ENCODE measurements around a stretch of chr4.

- RRBS, result 78% methylated on average over 3 of the region's 12 CpGs
Observed at GRCh38 chr4:2791880-2792657, 816 bp upstream of the SH3BP2 start.

GRCh38 chr4:2797588-2798337 is 4.9 kb downstream of the SH3BP2 start:
- RRBS, result no CpG with 5 or more reads among the region's 23 CpGs

- RRBS, result no CpG with 5 or more reads among the region's 10 CpGs
Observed at GRCh38 chr4:2803519-2804094, 10.7 kb downstream of the SH3BP2 start.

- RRBS, result no CpG with 5 or more reads among the region's 3 CpGs
Observed at GRCh38 chr4:2819646-2820037, 24.0 kb upstream of the ADD1 start.

DNA sequence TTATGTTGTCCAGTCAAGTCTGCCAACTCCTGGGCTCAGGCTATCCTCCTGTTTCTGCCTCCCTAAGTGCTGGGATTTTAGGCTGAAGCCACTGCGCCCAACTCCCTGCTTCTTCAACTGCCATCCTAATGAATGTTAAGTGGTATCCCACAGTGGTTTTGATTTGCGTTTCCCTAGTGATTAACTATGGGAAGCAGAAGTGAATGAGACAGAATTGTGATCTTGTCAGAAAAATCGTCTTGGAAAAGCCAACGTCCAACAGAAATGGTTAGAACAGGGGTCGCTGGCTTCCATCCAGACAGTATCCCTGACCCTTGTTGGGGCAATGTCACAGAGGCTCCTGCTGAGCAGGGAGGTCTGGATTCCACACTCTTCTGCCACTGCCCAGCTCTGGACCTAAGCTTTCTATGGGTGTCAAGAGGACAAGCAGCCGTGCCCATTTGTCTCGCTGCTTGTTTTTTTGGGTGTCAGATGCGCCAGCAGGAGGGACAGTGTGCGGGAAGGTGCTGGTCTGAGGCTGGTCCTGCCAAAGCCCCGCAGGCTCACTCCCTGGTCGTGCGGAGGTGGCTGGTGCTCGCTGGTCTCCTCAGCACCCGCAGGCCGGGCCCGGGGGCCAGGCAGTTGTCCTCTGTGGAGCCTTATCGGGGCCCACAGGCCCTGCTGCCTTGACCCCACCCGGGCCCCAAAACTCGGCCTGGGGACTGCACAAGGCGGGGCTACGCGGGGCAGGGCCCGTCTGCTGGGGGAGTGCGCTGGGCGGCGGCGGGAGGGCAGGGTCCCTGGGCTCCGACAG is 697 bp upstream of the ADD1 start:
- RRBS, result 6% methylated on average over 3 of the region's 28 CpGs

- RRBS, result no CpG with 5 or more reads among the region's 7 CpGs
Observed at GRCh38 chr4:2898057-2898659, 36.5 kb downstream of the MFSD10 start.

GRCh38 chr4:2914805-2915043 is 19.9 kb downstream of the MFSD10 start:
- RRBS, result no CpG with 5 or more reads among the region's 7 CpGs

DNA sequence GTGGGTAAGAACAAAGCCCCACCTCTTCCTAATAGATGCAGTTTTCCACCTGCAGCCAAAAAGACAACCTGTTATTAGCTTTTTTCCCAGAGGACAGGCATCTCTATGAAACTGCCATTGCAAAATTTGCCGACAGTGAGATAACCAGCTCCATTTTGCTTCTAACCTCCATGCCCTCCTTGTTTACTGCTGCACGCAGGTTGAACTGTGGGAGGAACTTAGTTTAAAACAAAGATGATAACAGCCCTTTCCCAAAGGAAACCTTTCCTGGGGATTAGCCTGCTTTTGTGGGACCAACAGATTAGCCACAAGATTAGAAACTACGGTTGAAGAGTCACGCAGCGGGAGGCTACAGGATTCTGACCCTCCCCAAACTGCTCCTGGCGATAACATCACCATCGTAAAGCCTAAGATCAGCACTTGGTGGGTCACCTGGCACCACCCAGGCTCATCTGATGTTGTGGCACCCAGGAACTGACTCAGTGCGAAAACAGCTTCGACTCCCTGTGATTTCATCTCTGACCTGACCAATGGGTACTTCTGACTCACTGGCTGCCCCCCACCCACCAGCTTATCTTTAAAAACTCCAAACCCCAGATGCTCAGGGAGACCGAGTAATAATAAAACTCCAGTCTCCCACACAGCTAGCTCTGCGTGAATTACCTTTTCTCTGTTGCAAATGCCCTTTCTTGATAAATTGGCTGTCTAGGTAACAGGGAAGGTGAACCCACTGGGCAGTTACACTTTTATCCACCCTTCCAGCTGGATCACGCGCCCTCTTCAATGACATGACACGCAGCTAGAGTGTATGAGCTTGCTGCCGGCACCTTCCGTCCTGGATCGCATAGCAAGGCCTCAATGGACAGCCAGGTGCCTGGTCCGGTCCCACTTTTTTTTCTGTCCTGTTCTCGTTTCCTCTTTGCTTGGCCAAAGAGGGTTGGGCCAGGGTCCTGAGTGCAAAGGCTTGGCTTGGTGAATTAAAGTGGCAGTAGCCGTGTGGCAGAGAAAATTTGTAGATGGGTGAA is 1.4 kb upstream of the MFSD10 start:
- RRBS, result 90% methylated on average over 4 of the region's 20 CpGs

DNA sequence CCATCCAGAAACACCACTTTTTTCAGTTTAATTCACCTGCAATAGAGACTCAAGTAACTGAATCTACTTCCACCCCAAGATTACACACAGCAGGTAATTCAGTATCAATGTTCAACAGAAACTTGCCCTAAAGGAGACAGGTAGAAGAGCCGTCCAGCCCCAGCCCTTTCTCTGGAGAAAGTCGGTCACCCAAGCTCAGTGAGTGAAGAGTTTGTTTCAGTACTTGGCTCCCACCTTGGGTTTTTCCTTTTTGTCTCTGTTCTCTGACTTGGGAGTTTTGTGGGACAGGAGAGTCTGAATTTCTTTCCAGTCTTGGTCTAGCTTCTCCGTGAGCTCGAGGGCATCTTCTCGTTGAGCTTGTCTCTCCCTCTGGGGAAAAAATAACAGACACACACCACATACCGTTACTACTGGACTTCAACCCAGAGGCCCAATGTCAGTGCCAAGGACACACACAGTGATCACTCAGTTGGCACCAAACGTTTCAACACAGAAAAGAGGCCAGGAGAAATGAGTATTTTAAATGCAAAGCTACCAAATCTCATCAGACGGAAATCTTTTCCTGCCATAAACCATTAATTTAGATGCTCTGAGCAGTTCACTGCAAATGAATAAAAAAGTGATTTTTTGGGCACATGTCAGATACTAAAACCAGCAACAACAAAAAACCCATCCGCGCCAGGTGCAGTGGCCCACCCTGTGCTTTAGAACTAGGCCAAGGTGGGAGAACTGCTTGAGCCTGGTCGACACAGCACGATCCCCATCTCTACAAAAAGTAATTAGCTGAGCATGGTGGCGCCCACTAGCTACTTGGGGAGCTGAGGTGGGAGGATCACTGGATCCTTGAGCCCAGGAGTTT is 9.7 kb downstream of the NOP14 start:
- RRBS, result no CpG with 5 or more reads among the region's 13 CpGs

- RRBS, result no CpG with 5 or more reads among the region's 17 CpGs
Observed at GRCh38 chr4:3040346-3040981, 34.0 kb upstream of the HTT start.

- RRBS, result no CpG with 5 or more reads among the region's 5 CpGs
Observed at GRCh38 chr4:3082609-3083025, 8.1 kb downstream of the HTT start.

GRCh38 chr4:3115868-3116429 is 41.5 kb downstream of the HTT start:
- RRBS, result no CpG with 5 or more reads among the region's 12 CpGs

GRCh38 chr4:3299326-3299977 is 6.6 kb downstream of the RGS12 start:
- RRBS, result no CpG with 5 or more reads among the region's 8 CpGs

DNA sequence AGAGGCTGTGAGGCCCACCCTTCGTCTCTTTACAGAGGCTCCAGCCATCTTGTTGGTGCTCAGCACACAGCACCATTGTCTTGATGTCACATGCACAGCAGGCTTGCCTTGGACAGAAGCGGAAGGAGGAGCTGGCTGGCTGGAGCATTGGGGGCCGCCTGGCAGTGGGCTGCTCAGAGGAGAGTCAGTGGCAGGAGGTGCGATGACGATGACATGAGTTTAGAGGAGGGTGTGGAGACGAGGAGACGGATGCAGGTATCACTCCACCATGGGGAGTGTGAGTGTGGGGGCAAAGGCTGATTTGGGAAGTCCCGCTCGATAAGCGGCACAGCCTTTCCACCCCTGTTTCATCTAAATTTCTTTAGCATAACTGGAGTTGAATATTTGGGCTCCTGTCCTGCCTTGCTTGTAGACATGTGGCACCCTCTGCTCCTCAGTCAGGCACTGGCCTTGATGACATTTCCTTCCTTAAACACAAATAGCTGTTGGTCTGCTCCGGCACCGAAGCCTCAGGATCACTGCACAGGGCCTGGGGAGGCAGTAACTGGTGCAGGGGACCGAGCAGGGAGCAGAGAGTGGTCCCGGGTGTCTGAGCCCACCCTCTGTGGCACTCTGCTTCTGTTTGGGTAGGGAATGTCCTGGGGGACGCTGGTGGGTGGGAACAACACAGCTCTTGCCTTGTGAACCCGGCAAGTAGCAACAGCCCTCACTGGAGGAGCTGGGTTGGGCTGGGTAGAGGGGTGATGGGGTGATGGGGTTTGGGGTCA is 13.5 kb downstream of the RGS12 start:
- RRBS, result 72% methylated on average over 5 of the region's 16 CpGs

DNA sequence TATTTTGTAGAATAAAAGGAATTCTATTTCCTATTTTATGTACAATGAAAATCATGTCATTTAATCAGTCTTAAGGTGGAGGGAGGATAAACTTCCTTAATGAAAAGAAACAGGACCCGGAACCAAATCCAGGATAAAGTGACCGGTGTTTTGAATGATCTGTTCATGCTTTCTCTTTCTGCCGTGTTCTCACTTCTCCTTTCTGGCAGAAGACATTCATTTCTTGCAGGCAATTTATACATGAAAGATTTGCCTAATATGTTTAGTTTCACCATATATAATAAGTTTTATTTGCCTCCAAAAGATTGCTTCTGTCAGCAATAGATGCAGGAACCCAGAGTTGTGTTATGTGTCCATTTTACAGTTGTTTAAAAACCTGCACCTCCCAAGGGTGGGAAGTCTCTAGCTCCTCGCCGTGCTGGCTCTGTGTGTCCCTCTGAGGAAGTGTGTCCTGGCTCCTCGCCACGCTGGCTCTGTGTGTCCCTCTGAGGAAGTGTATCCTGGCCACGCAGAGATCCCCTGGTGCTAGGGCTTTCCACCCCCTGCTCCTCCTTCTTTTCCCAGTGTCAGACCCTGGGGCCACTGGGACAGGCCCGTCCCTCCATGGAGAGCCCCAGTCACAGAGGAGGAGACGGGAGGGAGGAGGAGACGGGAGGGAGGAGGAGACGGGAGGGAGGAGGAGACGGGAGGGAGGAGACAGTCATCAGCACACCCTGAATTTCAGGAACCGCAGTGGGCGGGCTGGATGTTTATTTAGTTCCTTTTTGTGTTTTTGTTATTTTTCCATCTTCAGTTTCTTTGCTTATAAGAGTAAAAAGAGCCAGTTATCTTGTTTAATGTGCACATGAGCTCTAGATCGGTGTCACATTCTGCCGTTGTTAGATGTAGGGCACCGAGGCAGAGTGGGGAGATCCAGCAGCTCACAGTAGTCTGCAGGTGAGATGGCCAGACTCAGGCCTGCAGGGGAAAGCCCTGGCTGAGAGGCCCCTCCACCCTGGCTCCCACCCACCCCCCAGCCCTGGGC is 53.9 kb upstream of the HGFAC start:
- RRBS, result no CpG with 5 or more reads among the region's 18 CpGs

DNA sequence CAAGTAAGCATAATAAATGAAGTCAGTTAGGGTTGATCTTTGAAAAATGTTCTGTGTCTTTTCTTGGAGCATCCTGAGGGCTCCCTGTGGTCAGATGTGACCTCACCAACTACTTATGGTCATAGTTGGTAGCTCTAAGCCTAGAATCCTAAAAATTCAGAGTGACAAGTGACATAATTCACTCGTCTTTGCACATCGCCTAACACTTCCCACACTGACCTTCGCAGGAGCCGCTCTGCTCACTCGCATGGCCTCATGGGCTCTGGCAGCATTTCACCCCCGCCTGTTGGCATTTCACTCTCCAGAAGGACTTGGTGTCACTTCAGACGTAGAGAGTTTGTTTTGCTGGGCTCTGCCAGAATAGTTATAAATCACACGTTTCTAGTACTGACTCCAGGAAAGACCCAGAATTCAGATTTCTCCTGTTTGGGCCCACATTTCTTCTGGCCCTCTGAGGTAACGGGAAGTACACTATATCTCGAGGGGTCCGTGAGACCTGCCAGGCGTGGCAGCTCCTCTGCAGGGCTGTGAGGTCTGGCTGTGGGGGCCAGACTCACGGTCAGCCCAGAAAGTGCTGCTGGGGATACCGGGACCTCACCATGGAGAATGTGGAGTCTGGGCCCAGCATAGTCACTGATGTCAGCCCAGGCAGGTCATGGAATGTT is 38.8 kb upstream of the HGFAC start:
- RRBS, result no CpG with 5 or more reads among the region's 14 CpGs

DNA sequence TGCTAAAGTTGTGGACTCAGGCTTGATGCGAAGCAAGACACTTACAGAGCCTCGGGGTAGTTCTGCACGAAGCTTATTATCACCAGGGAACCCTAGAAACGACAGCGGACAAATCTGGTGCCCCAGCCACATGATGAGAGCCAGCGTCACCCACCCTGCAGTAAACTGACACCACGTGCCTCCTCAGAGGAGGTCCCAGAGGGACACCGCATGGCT is 36.7 kb upstream of the HGFAC start:
- RRBS, result no CpG with 5 or more reads among the region's 8 CpGs

DNA sequence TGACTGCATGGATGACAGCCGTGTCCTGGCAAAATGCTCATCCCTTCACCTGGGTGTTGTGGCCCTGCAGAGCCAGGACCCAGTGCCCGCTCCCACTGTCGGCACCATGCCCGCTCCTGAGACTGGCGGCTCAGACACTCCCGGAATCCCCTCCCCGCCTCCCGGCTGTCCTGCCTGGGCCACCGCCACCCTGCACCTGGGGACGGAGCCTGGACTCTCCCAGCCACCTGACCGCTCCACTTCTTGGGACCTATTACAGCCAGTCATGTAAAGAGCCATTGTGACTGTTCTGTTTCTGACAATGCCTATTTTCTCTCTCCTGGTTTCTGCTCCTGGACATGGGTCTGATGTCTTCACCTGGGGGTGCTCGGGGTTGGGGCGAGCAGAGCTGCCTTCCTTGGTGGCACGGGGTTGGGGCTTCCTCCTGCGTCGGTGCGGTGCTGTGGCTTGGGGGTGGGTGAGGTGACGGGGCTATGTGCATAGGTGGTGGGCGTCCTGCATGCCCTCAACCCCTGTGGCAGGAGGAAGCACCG is 31.0 kb downstream of the LRPAP1 start:
- RRBS, result no CpG with 5 or more reads among the region's 20 CpGs

GRCh38 chr4:3520095-3520979 is 11.9 kb downstream of the LRPAP1 start:
- RRBS, result no CpG with 5 or more reads among the region's 26 CpGs

DNA sequence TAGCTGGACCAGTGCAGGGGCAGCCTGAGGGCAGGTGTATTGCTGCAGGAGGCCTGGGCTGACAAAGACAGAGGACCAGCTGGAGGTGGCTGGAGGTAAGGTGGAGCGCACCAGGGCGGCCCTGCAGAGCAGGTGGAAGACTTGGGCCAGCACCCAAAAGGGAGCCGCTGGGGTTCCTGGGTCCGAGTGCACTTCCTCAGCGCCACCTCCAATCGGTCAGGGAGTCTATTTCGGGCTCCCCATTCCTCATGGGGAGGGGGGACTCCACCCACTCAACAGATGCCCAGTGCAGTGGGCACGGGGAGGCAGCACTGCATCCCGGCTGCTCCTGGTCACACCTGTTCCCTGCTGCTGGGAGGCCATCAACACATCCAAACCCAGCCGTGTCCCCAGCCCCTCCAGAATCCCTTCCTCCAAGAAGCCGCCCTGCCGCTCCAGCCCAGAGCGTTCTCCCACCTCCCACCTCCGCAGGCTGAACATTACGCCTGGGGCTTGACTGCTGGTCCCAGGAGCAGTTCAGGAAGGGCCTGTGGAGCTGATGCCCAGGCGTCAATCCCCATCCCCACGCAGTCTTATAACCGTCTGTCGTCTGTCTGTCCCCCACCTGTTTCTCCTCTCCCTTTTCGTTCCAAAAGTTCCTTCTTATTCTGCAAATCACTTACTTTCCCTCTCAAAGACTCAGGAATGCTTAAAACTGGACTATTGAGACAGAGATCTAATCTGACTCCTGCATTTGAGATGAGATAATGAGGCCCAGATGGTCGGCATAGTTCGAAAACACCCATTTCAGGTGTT is 1.3 kb downstream of the LRPAP1 start:
- RRBS, result no CpG with 5 or more reads among the region's 22 CpGs

All from UCH-1 (cell line).